Monocyte (primary cell): ENCODE measurements around the genes SNCG, NUTM2A and PAPSS2.

GRCh38 chr10:86868301-86868710, 89.1 kb downstream of the MMRN2 start:
- PRO-cap, 2 experiments: no peak in any of the 2 experiments

- PRO-cap, 2 experiments: no peak in any of the 2 experiments
Observed at GRCh38 chr10:86958208-86958710, at the start of gene SNCG. Gene SNCG (plus strand): TSS chr10:86958599.

DNA sequence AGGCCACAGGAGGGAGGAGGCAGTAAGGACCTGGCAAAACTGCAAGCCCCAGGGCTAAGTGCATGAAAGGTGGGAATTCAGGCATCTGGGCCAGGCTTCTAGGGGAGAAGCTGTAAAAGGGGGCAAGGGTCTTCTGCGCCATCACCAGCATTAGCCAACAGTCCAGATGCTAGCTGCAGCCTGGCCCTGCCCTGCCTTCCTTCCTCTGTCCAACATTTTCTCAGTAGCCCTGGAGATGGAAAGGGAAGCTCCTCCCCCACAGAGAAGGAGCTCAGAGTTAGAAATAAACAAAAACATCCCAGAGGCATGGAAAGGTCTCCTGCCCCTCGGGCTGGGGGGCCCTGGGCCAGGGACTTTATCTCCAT, 1.4 kb downstream of the ADIRF start:
- PRO-cap, 2 experiments: no peak in any of the 2 experiments

DNA sequence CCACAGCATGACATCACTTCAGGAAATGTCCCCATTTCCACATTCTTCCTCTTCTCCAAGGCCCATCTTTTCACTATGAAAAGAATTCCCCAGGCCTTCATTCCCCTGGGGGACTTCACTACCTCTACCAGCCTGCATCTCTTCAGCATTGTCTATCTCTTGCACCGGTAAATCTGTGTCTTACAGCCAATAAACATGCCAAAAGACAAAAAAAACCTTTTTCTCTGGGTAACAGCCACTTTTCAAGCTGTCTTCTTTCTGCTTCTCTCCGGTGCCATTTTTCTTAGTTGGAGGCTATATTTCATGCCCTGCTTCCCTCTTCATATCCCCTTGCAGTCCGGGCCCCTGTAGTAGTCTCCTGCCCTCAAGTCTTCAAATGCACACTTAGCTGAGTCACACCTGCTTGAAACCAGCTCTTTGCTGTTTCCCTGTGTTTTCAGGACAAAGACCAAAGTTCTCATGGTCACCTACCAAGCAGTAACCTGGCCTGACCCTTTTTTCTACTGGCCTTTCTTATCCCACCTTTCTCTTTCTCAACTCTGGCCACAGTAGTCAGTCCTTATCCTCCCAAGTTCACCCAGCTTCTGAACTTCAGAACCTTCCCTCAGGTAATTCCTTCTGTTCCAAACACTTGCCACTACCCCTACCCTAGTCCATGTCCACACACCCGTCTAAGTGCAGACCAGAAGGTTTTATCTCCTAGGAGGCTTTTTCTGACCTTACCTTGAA, 28.5 kb downstream of the GLUD1 start:
- PRO-cap, 2 experiments: peak in 1 of 2 experiments; most common minus-strand start position 139 of the sequence (in 1)

- PRO-cap, 2 experiments: no peak in any of the 2 experiments
Observed at GRCh38 chr10:87225103-87225736, at the start of gene NUTM2A. Gene NUTM2A (plus strand): TSS chr10:87225448.

DNA sequence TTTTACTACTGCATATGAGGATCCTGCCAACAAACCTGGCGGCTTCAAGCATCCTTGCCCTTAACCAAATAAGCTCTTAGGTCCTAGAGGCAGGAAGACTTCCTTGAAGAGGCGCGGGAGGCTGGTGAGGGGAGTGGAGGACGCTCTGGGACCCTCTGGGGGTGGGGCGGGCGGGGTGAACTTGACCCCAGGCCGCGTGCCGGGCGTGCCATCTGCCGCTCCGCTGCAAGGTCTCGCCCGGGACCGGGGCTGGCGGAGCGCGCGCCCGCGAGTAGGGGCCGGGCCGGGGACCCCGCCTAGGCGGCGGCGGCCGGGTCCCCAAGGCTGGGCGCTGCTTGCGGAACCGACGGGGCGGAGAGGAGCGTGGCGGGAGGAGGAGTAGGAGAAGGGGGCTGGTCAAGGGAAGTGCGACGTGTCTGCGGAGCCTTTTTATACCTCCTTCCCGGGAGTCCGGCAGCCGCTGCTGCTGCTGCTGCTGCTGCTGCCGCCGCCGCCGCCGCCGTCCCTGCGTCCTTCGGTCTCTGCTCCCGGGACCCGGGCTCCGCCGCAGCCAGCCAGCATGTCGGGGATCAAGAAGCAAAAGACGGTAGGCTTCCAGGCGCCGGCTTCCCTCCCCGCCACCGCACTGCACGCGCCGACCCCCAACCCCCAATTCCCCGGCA, at the start of gene PAPSS2:
TSS of gene PAPSS2 (plus strand) at position 456 of the 662 bp plus-strand sequence.
- PRO-cap, 2 experiments: peak in 2 of 2 experiments; most common plus-strand start position 439 of the sequence (in 1); most common minus-strand start position 248 of the sequence (in 1)

DNA sequence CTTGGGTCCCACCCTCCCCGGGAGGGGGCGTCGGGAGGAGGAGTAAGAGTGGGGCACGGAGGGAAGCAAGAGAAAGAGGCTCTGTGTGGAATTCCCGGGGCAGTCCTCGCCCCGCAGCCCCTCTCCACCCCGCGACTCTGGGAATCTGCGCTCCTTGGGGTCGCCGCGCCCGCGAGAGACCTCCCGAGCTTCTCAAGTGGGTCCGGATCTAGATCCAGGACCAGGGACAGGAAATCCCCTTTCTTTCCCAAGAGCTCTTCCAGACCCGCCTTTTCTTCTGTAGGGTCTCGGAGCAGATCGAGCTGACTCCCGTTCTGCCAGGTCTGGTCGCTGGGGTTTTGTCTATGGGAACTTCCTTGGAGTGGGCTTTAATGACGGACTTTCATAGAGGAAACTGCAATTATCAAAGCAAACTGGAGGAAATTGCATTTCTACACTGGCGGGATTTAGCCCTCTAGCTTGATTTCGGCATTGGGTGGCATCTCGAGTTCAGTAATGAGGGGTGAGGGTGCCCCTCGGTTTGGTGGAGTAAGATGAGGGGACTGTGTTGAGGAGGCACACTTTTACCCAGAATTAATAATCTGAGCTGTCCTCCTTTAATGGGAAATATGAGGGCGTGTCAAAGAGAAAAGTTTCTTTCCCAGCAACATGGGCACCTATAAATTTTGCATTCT, 544 bp downstream of the PAPSS2 start:
- PRO-cap, 2 experiments: no peak in any of the 2 experiments

DNA sequence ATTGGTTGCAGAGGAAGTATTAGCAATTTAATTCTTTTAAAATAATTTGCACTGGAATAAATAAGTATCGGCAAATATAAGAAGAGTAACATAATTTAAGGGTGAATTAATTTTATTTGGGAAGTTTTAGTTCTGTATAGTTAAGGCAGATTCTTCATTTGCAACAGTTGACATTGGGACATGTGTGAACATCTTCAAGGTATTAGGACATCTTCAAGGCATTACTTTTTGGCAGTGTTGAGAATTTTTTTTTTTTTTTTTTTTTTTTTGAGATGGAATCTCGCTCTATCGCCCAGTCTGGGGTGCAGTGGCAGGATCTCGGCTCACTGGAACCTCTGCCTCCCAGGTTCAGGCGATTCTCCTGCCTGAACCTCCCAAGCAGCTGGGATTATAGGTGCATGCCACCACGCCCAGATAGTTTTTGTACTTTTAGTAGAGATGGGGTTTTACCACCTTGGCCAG, 5.6 kb downstream of the PTEN start:
- PRO-cap, 2 experiments: no peak in any of the 2 experiments

DNA sequence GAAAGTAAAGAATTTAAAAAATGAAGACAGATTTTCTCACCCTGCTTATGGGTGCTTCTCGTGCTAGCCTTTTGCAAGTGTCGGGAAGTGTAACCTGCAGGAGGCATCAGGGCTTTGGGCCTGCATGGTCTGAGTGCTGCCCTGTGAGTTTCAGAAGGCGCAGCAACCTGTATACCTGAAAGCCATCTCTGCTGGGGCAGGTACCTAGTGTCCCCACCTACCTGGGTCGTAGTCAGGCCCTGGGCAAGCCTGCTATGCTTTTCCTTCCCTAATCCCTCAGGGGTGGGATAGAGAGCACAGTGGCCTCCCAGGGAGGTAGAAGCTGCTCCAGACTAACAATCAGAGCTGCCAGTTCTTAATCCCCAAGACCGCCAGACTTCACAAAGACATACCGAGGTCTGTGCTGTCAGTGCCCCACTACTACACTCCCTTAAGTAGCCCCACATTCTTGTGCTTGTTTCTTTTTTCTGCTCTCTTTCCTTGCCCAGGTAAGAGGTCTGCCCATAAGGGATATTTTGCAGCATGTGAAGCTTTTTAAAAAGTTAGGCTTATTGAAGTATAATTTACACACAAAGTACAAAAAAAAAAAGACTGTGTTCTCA, 52.0 kb downstream of the PTEN start:
- PRO-cap, 2 experiments: no peak in any of the 2 experiments

GRCh38 chr10:87930975-87931538, 67.6 kb downstream of the PTEN start:
- PRO-cap, 2 experiments: peak in 1 of 2 experiments; most common plus-strand start chr10:87931481 (in 1)

- PRO-cap, 2 experiments: no peak in any of the 2 experiments
Observed at GRCh38 chr10:87940646-87941322, 77.4 kb downstream of the PTEN start.

DNA sequence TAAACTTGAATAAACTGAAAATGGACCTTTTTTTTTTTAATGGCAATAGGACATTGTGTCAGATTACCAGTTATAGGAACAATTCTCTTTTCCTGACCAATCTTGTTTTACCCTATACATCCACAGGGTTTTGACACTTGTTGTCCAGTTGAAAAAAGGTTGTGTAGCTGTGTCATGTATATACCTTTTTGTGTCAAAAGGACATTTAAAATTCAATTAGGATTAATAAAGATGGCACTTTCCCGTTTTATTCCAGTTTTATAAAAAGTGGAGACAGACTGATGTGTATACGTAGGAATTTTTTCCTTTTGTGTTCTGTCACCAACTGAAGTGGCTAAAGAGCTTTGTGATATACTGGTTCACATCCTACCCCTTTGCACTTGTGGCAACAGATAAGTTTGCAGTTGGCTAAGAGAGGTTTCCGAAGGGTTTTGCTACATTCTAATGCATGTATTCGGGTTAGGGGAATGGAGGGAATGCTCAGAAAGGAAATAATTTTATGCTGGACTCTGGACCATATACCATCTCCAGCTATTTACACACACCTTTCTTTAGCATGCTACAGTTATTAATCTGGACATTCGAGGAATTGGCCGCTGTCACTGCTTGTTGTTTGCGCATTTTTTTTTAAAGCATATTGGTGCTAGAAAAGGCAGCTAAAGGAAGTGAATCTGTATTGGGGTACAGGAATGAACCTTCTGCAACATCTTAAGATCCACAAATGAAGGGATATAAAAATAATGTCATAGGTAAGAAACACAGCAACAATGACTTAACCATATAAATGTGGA, 102.3 kb downstream of the PTEN start:
- PRO-cap, 2 experiments: no peak in any of the 2 experiments

- PRO-cap, 2 experiments: peak in 1 of 2 experiments; most common minus-strand start chr10:88027718 (in 1)
Observed at GRCh38 chr10:88027523-88027991, 164.1 kb downstream of the PTEN start.

DNA sequence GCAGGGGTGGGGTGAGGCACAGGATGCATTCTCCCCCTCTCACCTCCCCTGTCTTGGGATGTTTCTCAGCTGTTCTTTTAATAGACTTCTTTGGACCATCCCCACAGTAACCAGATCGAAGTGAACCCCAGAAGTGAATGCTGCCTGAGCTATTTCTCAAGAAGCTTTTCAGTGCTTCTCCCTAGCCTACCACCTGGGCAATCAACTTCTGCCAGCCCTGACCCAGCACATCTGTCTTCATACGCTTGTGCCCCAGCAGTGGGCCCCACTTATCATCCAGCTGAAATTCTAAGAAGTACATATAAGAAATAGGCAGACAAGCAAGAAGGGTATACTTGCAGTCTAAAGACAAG, 83.6 kb downstream of the RNLS start:
- PRO-cap, 2 experiments: no peak in any of the 2 experiments

GRCh38 chr10:88651202-88651659, 13.0 kb upstream of the LIPF start:
- PRO-cap, 2 experiments: no peak in any of the 2 experiments

DNA sequence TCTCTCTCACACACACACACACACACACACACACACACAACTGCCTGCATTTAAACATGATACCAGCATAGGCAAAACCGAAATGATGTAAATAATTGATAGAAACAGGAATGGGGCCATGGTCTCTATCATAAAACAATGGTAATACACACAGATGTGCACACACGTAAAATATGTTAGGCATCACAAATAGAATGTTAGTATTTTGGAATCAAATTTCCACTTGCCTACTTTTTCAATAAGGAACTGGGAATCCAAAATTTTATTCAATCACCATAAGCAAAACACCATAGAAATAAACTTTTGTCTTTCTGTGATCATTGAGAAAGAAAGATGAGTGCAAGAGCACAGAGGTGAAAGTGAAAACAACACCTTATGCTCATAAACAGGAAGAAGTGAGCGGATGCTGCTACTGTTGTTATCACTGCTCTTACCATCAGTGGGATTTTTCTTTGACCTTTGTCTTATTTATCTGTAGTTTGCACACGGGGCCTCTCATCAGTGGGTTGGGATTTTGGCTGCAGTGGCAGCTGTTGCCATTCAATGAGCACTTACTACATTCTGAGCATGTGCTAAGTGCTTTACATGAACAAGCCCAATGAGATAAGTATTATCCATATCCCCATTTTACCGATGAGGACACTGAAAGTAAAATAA, 22.6 kb downstream of the LIPM start:
- PRO-cap, 2 experiments: no peak in any of the 2 experiments

DNA sequence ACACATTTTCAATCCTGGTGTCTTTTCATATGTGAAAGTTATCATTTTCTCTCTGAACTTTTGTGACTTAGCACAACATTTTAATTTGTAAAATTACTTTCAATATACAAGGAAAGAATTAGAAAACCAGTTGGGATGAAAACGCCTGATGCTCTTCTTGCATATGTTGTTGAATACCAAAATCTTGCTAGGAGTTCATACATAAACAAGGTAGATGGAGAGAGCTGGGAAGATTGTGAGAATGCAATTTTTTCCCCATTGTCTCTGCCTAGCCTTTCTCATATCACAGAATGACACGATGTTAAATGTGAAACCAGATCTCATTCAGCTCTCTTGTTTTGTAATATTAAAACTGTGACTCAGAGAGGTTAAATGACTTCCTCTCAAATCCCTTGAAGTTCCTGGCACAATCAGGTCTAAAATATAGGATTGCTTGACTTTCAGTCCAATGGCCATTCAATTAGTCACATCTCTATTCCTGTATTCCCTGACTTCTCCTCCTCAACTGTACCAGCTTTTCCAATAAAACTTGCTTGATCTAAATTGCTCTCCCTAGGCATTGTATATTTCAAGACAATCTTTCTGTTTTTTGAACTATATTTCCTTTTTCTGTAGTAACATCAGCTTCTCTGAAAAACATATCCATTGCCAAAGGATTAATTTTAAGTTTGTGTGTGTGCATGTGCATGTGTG, 3.2 kb downstream of the ANKRD22 start:
- PRO-cap, 2 experiments: no peak in any of the 2 experiments

- PRO-cap, 2 experiments: no peak in any of the 2 experiments
Observed at GRCh38 chr10:88881261-88881696, 1.2 kb downstream of the STAMBPL1 start.

- PRO-cap, 2 experiments: no peak in any of the 2 experiments
Observed at GRCh38 chr10:88901497-88902254, 21.6 kb downstream of the STAMBPL1 start.

DNA sequence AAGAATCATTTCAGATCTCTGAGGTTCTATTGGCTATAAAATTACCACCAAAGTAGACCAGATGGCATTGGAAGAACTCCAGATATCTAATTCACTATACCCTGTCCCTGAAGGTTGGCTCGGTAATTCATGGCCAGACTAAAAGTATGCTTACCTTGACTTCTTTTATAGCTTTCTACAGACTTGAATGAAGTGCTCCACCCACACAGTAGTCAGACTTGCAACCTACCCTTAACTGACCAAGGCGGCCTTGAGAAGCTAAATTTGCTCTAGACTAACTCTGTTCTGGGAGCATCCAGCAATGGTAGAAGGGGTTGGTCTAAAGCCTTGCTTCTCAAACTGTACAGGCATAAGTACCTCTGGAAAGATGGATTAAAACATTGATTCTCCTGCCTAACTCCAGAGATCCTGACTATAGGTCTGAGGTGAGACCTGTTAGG, 23.9 kb downstream of the STAMBPL1 start:
- PRO-cap, 2 experiments: no peak in any of the 2 experiments